Cardiac fibroblast (primary cell): ENCODE measurements around a stretch of chr6.

DNA sequence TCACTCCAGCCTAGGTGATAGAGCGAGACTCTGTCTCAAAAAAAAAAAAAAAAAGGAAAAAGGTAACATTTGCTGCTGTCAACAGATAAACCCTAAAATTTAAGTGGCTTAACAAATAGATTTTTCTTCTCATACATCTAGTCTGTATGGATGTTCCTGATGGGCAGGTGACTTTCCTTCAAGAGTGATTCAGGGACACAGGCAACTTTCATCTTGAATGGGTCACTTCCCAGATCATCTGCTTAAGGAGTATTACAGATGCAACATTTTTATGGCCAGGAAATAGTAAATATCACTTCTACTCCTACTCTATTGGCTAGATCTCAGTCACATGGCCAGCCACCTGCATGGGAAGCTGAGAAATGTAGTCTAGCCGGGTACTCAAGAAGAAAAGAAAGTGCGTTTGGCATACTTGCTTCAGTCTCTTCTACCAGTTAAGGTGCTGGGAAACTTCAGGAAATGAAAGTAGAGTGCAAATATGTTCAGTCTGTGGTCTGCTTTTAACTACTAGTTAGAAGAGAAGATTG is 129.3 kb downstream of the PDSS2 start:
- RRBS = no CpG with 5 or more reads among the region's 3 CpGs

DNA sequence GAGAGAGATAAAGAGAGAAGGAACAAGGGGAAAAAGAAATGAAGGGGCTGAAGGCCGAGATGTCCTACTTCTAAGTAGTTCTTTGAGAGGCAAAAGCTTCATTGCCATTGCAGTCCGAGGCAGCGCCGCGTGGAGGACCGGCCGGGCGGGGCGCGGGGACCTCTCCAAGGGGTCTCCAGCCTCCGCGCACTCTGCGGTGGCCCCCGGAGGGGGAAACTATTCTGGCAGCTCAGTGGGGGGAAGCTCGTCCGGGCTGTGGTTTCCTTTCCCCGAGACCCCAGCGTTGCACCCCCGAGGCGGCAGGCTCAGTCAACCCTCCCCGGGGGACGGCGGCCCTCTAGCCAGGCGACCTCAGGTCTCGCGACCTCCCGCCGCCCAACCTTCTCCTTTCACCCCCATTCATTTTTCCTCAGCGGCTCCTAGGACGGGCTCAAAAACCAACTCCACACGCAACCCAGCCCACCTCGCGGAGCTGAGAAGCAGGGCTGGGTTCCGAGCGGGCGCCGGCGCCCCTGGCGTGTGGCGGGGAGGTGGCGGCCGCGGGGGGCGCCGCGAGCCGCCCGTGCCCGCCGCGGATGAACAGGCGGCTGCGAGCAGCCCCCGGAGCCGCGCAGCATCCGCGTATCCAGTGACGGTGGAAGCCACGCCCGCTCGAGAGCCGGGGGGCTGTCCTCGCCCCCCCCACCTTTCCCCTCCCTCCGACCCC is 445 bp upstream of the SOBP start:
- RRBS = 1% methylated on average over 37 of the region's 65 CpGs

GRCh38 chr6:107495140-107495753 is 5.3 kb downstream of the SOBP start:
- RRBS = no CpG with 5 or more reads among the region's 8 CpGs

DNA sequence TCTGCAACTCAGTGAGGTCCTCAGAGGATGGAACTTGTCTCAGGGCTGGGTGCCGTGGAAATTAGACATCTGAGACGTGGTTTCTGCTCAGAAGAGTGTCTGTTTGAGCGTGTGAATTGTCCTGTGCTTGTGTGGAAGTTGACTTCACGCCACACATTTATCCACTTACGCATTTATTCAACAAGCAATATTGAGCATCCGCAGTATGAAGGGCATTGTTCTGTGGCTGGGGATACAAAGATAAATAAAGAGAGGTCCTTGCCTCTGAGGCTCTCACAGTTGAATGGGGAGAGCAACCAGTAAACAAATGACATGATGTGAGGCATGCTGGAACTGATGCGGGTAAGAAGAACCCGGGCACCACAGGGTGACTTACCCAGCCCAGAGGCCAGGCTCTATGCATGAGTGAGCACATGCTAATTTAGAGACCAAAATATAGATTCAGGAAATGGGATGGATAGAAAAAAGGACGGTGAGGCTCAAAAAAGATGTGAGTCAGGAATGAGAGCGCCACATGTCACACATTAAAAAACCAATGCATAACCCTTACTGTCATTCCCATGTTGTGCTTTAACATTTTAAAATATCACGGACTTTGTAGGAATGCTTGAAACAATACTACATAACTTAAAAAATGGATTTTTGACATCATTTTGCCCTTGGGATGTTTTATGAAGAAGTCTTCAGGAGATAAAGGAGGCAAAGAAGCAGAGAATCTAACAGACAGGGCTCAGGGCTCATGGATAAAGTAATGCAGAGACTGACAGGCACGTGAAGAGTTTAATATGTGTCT is 60.5 kb downstream of the SOBP start:
- RRBS = no CpG with 5 or more reads among the region's 12 CpGs

- RRBS = no CpG with 5 or more reads among the region's 8 CpGs
Measured at GRCh38 chr6:107618796-107619155, 128.9 kb downstream of the SOBP start.

- RRBS = no CpG with 5 or more reads among the region's 21 CpGs
Measured at GRCh38 chr6:107859975-107860522, 35.9 kb upstream of the SCML4 start.

DNA sequence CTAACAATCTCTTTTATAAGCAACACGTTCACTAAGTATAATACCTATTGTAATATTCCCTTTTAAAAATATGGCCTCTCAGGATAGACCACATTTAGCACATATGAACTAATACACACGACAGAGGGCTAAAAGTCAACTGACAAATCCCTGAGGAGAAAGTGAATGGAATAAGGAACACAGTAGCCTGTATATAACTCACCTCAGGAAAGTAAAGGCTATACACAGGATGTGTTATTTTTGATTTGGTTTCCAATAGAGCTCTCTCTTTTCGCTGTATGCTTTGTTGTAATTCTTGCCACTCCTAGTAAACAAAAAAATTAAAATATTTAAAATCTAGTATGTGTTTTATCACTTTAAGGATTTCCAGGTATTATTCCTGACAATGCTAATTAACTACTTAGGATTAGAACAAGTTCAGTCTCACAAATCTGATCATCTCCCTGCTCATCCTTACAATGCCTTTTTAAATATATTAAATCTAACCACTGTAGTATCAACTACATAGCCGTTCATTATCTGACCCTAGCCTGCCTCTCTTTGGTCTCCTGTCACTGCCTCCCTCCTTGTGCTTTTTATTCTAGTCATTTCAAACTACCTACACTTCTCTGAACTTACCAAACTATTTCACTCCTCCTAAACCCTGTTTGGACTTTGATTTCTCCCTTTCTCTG is 57.0 kb upstream of the SCML4 start:
- RRBS = no CpG with 5 or more reads among the region's 4 CpGs

- RRBS = no CpG with 5 or more reads among the region's 2 CpGs
Measured at GRCh38 chr6:107882873-107883401, 58.8 kb upstream of the SCML4 start.

DNA sequence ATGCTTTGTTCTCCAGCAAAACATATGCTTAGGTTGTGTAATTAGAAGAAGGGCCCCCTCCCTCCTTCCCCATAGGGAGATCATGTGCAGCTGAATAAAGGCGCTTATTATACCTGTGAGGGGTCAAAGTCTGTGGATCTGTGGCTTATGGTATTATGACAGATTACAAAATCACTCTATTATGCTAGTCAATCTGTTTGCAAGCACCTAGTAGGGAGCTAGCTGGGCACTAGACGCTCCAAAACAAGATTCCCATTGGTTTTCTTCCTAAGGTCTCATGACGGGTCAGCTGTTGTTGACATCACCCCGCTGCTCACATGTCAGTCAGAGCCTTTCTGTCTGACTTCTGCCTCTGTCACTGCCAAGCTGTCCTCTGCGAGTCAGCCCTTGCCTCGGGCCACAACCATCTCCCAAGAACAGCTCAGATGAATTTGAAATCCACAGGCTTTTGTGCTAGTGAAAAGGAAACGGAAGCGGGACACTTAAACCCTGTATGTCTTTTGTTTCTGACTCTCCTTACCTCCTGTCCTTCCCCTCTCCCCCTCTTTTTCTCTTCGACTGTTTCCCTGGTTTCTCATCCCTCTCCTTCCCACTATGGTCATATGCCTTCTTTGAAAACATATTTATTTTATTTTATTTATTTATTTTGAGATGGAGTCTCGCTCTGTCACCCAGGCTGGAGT is 44.9 kb upstream of the SEC63 start:
- RRBS = no CpG with 5 or more reads among the region's 10 CpGs

GRCh38 chr6:108587779-108588166 is 27.1 kb downstream of the FOXO3 start:
- RRBS = no CpG with 5 or more reads among the region's 4 CpGs

GRCh38 chr6:108597943-108598773 is 37.4 kb downstream of the FOXO3 start:
- RRBS = no CpG with 5 or more reads among the region's 3 CpGs

GRCh38 chr6:108622341-108623443 is 62.0 kb downstream of the FOXO3 start:
- RRBS = no CpG with 5 or more reads among the region's 11 CpGs

DNA sequence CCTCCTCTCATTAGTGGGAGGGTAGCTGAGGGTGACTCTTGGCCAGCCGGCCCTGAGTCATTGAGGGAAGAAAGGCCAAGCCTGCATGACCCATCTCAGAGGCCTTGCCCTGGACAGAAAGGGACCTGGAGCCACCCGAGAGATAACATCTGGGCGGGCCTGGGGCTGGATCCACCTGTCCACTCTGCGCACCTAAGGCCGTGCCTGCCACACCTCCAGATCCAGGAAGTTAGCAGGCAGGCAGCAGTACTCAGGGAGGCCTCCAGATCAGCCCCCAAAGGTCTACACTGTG is 115.7 kb upstream of the ARMC2 start:
- RRBS = 0% methylated on average over 1 of the region's 5 CpGs

DNA sequence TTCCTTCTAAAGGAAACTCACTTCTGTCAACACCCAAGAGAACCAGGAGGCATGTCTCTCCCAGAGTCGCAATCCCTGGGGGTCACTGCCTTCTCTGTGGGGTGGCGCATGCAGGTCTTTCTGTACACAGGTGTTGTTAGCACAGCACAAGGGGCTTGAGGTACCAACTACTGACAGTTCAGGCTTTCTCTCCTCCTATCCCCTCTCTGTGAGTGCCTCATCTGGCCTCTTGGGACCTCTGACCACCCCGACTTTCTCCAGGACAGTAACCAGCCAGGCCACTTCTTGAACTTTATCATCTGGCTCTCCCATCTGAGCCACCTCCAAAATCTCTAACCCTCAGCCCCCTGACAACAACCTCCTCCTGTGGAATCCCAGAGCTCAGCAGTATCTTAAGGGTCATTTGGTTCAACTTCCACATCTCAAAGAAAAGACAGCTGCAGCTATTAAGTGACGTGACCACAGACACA is 7.1 kb upstream of the ARMC2 start:
- RRBS = no CpG with 5 or more reads among the region's 4 CpGs

GRCh38 chr6:108862765-108863491 is 14.7 kb downstream of the ARMC2 start:
- RRBS = no CpG with 5 or more reads among the region's 7 CpGs

DNA sequence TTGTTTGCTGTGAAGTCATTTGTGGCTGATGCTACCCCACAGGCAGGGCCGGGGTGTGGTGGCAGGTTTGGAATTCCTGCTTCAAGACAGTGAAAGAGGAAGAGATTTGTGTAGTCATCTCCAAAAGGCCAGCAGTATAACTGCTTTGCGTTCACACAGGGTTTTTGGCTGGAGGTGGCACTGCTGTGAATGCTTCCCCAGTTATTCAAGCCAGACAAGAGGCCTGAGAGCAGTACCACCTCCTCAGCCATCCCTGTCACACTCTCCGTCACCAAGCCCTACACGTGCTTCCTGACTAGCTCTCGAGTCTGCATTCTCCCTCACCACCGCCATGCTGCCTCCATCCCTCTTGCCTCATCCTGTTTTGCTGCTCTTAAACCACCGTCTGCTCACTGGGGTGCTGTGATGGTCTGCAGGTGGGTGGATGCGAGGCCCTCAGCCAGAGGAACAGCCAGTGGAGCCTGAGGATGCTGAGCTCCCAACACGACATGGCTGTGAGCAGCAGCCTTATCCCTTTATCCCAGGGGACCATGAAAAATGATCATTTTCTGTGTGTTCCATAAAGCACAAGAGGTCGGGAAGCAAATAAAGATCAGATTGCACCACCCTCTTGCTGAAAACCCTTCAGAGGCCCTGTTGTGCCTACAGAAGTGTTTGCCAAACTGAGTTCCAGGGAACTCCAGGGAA is 24.1 kb downstream of the ARMC2 start:
- RRBS = no CpG with 5 or more reads among the region's 10 CpGs

- RRBS = no CpG with 5 or more reads among the region's 10 CpGs
Measured at GRCh38 chr6:109093719-109094157, 908 bp downstream of the SESN1 start.

GRCh38 chr6:109292180-109292969 is 89.9 kb downstream of the CD164 start:
- RRBS = no CpG with 5 or more reads among the region's 3 CpGs

DNA sequence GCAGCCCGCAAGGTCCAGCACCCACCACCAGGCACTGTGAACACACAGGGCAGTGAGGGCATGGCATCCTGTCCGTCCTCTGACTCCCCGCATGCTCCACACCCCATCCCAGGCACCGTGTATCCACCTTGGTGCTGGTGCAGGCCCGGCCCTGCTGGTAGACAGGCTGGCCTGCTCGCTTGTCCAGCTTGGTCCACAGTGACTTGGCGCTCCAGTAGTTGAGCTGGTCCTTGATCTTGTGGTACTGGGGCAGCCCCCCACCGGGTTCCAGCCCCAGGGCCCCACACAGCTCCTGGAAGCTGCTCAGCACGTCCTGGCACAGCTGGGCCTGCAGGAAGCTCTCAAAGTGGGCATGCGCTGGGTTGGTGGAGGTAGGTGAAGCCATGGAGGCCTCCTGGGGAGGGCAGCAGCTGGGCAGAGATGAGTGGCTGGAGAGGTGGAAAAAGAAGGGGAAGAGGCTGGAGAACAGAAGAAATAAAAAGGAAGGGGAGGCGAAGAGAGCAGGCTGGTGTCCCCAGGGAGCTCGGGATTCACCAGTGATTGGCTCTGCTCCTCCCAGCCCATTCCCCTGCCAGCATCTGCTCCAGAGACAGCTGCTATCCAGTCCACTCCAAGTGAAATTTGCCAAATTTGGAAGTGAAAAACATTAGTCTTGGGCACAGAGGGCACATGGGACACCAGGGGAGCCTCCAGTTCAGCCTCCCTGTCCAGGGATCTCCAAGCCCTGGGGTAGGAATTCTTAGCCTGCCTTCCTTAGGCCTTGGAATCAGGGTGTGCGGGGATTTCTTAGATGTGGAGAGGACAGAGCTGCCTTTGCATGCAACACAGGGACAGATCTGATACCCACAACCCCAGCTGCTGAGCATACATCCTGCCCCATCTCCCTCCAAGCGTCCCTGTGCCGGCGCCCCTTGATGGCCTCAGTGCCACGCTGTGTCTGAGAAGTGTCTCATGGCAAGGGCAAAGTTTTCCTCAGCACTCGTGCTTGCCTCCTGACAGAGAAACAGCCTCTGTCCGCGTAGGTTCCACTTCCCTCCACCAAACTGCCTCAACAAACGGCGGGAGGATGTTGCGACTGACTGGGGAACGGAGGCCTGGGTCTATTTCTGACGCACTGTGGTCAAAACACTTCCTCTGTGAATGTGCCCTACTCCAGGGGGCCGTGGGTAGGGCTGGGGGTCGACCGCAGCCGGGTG is 1.4 kb downstream of the MICAL1 start:
- RRBS = 7% methylated on average over 1 of the region's 29 CpGs